Neural progenitor cell (in vitro differentiated cells): ENCODE measurements around a stretch of chr10.

GRCh38 chr10:95516612-95517169, 44.5 kb downstream of the SORBS1 start:
- RAMPAGE, long total RNA: no peak

DNA sequence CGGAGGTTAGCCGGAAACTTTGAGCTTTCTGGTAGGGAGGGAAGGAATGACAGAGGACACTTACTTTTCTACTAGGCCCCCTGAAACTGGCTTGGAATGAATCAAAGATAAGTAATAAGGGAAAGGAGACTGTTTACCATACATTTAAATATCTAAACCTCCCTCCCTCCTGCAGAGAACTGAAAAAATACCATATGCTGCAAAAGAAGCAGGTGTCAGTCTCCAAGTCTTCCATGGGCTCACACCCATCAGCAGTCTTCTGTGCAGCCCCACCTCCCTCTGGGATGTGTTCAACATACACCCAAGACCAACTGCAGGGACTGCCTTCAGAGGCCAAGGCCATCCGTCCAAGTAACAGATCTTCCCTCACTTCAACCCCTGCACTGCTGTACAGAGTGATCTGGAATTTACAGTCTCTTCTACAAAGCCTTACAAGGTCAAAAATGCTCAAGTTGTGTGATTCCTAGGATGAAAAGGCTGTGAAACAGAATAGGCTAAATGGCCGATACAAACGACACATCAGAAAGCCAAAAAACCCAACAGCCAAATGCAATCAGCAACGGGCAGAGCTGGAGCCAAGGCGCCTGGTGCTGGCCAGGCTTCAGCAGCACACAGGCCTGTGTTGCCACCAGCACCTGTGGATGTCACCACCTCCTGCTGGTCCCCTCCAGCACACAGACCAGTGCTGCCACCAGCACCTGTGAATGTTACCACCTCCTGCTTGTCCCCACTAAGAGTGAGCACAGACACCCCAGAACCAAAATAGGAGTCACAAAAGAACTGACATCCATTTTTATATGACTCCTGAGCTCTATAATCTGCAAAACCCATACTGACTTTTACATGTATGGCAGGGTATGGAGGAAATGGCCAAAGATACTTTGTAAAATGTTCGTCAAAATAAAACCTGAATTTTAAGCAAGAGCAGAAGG, 42.2 kb downstream of the SORBS1 start:
- RAMPAGE, long total RNA: no peak

DNA sequence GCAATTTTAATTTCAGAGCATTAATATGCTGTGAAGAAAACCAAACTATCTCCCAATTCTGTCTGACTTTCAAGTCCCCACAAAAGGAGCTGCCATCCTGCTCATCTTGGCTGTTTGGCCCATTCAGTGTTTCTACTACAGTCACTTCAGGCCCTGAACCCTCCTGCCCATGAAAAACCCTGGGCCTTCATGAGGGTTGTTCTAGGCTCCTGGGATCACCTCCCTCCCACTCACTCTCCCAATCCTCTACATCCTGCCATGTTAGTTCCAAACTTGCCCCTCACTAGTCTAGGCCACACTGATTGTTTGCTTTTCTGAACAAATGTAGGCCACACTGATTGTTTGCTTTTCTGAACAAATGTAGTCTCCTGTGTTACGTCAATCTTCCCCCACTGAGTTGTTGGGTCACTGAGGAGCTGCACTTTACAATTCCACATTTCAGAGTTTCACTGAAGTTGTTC, 5.2 kb upstream of the ALDH18A1 start:
- RAMPAGE, long total RNA: no peak

DNA sequence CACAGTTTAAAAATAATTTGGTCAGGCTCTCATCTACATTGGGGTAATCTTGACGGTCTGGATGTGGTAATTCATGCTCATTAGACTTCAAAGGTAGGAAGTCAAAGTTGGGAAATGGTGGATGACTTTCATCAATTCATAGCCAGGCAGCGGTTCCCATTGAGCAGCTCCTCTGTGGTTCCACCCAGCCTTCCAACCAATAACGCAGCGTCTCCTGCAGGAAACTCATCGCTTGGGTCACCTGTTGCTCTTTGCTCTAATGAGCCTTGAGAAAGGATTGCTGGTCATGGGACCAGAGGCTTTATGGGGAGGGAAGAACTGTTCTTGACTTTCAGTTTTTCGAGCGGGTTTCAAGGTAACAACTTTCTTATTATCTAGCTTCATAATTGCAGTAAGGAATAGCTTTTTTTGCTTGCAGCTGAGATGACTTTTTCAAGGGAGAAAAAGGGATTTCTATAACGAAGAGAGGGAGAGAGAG, 512 bp upstream of the ENTPD1 start:
- RAMPAGE, long total RNA: no peak

DNA sequence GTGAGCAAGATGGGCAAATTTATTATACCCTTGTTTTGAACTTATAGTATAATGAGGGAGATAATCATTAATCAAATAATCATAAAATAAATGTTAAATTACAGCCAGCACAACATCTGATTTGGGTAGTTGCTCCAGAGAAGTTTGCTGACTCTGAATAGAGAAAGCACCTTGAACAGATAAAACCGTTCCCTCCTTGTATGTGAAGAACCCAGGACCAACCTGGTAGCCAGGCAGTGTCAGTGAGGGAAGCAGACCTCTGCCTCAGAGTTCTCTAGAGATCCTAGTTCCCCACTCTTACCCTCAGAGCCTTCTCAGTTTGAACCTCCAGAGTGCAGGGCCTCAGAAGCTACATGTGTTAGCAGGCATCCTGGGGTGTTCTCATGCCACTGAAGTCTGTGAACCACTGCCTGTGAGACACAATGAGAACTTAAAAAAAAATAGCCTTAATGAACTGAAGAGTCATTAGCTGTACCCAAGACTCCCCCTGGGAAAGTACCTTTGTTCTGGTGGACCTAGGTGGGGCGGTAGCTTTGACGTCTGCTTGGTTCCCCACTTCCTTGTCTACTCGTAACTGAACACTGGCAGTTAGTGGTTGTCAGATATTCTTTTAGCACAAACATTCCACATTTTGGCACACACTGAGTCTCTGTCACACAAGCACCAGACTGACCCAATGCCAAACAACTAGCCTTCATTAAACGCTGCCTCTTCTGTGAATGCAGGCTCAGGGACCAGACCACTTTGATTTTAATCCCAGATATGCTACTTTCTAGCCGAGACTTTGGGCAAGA, 75.6 kb upstream of the CC2D2B start:
- RAMPAGE, long total RNA: no peak

DNA sequence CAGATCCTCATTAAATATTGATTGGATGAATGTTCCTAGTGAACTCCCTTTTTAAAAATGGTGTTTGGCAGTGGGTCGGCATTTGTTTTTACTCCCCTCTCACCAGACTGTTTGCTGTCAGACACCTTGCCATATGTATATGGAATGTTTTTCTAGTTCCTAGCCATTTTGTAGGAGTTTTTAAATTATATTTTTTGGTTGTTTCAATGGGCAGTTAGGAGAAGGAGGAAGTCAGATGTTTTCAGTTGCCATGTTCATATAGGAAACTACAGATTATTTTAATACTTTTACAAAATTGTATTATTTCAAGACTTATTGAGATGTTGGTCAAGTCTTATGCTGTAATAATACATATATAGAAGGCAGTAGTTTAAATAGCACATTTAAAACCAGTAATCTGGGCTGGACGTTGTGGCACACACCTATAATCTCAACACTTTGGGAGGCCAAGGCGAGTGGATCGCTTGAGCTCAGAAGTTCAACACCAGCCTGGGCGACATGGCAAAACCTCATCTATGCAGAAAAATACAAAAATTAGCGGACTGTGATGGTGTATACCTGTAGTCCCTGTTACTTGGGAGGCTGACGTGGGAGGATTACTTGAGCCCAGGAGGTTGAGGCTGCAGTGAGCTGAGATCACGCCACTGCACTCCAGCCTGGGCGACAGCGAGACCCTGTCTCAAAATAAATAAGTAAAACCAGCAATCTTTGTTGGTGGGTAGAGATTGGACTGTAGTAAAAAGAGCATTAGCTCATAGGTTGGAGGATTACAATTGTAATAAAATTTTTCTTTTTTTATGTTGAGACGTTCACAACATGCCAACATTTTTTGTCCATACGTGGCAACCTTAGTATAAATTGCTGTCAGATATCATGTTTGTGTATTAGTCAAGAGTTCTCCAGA, 21.8 kb downstream of the ZNF518A start:
- RAMPAGE, long total RNA: no peak

- RAMPAGE, long total RNA: no peak
Observed at GRCh38 chr10:96156854-96157855, 27.1 kb downstream of the ZNF518A start.

DNA sequence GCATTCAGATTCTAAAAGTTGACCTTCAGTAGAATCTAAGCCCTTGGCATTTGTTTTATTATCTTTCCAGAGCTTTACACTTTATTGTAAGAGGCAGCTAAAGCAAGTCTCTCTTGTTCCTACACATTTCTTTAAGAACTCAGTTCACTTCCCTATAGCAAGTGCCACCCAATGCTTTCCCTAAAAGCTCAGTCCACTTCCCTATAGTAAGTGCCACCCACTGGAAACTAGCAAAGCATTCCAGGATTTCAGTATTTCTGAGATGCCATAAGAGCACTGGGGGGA, 403 bp downstream of the BLNK start:
- RAMPAGE, long total RNA: no peak

DNA sequence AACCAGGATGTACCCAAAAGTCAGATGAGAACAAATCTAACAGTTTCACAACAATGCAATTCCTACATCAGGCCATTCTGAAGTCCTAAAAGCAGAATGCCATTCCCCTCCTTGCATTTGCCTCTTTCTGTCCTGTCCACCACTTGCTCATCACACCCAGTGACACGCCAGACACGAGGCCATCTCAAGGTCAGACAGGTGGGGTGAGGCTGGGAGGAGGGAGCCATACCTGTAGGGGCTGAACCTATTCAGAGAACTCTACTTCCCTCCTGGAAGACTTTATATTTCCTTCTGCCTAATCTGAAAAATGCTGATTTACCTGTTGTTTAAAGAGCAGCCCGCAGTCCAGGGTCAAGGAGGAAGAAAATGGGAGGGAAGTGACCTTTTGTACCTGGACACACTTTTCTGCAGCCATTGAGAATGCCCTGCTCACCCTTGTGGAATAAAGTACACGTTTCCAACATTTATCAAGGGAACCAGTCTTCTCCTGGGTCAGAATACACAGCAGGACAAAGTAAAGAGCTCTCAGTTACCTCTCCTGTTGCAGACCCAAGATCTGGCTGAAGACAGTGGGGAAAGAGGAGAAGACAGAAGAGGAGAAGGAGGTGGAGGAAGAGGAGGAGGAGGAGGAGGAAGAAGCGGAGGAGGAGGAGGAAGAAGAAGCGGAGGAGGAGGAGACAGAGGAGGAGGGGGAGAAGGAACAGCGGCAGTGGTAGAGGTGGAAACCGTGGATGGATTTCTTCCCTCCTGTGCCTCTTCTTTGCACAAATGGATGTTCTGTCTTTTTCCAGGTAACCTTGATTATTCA, 1.1 kb upstream of the BLNK start:
- RAMPAGE, long total RNA: no peak

DNA sequence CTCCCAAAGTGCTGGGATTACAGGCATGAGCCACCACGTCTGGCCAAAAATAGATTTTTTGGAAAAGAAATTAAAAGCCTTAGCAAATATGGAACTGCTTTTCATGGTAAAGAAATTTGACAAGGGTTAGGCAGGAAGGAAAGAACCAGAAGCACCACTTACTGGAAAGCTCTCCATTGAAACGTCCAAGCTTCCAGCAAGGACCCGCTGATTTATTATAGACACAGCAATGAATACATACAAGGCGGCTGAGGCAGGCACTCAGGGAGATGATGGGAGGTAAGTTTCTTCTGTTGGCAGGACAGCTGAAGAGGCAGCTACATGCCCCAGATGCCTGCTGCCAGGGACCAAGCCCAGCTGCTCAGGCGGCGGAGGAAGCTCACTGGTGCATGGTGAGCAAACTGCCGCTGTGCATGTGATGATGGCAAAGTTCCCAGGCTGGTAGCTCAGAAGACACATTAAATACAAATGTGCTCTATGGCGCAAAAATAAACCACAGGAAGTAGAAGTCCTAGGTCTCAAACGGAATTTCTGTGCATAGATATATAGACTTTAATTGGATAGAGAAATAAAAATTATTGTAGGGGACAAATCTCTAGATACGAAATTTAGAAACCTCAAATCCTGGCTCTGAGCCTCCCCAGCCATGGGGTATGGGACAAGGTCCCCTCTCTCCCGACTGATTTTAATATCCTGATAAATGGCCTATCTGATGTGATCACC, 2.3 kb downstream of the DNTT start:
- RAMPAGE, long total RNA: no peak

DNA sequence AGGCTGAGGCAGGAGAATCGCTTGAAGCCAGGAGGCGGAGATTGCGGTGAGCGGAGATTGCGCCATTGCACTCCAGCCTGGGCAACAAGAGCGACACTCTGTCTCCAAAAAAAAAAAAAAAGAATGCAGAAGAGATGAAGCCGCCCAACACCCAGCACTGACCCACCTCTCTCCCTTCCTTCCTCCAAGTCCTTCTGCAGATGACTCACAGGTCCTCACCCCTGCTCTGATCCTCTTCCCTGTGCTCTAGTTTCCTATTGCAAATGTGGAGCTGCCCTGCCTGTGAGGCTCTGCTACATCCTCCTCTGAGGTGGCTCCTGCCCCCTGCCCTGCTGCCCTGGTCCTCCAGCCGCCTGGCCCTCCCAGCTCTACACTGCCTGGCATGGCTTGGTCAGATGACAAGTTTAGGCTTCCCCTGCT, 22.1 kb upstream of the OPALIN start:
- RAMPAGE, long total RNA: no peak

DNA sequence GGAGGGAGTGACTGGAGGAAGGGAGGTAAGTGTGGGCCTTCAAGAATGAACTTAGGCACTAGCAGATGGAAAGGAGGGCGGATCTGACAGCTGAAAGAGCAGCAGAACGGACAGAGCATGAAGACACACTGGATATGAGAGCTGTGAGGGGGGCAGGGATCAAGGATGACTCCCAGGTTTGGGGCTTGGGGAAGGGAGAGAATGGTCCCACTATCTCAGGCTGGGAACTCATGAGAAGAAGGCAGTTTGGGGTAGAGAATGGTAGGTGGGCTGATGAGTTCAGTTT, 12.2 kb upstream of the TM9SF3 start:
- RAMPAGE, long total RNA: no peak

- RAMPAGE, long total RNA: no peak
Observed at GRCh38 chr10:96663740-96664225, 56.5 kb downstream of the PIK3AP1 start.

GRCh38 chr10:96918035-96918604, 86.0 kb downstream of the LCOR start:
- RAMPAGE, long total RNA: no peak

- RAMPAGE, long total RNA: no peak
Observed at GRCh38 chr10:96983796-96984711, 152.0 kb downstream of the LCOR start.

GRCh38 chr10:97151125-97151404, 34.7 kb downstream of the SLIT1 start:
- RAMPAGE, long total RNA: no peak

DNA sequence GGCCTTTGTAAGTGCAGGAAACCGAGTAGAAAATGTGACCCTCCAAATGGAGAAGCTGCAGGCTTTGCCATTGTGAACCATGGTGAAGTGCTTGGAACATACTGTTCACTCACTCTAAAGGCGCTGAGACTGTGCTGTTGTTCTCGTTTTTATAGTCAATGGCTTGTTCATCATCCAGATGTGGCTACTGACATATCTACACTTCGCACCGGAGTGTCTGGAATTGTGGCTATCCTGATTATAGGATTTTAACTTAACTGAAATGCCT, 2.4 kb downstream of the FRAT1 start:
- RAMPAGE, long total RNA: no peak

DNA sequence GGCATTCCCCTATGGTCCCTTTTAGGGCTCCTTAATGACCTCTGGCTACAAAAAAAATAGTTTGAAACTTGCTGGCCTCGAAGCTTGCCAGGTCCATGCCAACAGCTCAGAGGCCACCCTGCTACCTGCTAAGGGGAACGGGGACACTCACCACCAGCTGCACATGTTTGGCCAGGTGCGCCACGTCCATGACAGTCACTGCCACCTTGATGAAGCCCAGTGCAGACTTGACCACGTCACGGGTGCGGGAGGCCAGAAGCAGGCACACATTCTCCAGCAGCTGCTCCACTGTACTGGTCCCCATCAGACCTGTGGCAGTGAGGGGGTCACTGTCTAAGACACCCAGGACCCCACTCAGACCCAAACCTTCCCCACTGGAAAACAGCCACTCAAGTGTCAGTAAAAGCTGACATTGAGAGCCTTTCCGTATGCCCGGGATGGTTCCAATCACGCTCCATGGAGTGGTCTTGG, 31.8 kb downstream of the RRP12 start:
- RAMPAGE, long total RNA: no peak

GRCh38 chr10:97456527-97457205, 10.7 kb downstream of the ZDHHC16 start:
- RAMPAGE, long total RNA: no peak

GRCh38 chr10:97459112-97459929, 13.3 kb downstream of the ZDHHC16 start:
- RAMPAGE, long total RNA: no peak